LNCaP clone FGC (cell line): ENCODE results near the genes MKS1, TRIM37 and CLTC.

DNA sequence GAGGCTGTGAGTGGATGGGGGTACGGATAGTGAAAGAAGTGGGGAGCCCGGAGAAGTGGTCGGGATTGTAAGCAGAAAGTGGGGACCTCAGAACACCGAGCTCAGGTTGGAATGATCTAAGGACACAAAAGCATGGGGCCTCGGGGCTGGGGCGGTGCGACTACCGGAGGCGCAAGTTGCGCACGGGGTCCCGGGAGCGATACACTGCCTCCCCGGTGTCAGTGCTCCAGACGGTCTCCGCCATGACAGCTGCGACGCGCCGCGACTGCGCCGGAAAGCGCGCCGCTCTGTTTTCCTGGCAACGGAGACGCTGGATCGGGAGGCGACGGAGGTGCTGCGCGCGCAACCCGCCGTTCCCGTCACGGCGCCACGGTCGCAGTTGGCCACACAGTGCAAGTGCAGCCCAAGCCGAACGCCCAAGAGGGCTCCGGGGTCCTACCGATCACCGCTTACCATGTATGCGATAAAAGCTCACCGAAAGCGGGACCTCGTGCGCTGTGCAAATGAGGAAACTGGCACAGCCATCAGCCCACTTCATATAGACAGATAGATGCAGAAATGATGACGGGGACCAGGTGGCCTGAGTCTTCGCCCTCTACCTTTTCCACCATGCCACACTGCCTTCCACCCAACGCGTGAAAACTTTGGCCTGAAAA, at the start of gene MKS1:
TSS of gene MKS1 (minus strand) at position 269 of the 656 bp plus-strand sequence.
- RRBS, 2 experiments = 1% methylated on average over 16 of the region's 55 CpGs

- RRBS, 2 experiments = no CpG with 5 or more reads among the region's 10 CpGs
Measured at GRCh38 chr17:58232538-58233130, 5.8 kb upstream of the LPO start.

DNA sequence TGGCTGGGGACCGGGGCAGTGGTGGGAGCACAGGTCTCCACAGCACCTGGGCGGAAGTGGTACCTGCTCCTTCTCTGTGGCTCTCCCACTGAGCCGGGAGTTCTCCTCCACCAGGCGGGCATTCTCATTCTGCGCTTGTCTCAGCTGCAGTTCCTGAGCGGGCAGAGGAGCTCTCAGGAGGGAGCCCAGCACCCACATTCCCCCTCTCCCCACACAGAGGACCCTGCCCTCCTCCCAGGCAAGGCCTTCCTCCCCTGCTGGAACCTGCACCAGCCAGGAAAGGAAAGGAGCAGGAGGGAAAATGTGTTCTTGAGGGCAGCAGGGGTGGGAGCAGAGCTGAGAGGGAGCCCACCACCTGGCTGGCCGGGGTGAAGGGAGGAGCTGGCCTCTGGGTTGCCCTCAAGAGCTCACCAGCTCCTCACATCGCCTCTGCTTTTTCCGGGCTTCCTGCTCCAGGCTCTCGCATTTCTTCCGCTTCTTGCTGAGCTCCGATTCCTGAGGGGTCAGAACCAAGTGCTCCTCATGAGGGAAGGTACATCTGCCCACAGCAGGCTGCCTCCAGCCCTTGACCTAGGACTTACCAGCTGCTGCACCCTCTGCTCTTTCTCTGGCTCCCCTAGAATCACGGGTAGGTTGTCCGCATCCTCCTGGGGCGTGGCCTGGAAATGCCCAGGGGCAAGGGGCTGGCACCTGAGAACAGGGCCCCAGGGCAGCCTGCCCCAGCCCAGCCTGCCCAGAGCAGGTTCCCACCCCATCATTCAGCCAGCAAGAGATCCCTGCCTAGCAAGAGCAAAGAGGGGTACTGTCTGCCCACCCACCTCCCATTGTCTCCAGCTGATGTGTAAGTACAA, 5.5 kb downstream of the TSPOAP1 start:
- RRBS, 2 experiments = 71% methylated on average over 5 of the region's 15 CpGs

- RRBS, 2 experiments = no CpG with 5 or more reads among the region's 14 CpGs
Measured at GRCh38 chr17:58337902-58338589, 9.5 kb upstream of the TSPOAP1 start.

GRCh38 chr17:58387673-58387935, 29.7 kb downstream of the RNF43 start:
- RRBS, 2 experiments = no CpG with 5 or more reads among the region's 1 CpG

- RRBS, 2 experiments = no CpG with 5 or more reads among the region's 1 CpG
Measured at GRCh38 chr17:58412797-58413349, 4.5 kb downstream of the RNF43 start.

DNA sequence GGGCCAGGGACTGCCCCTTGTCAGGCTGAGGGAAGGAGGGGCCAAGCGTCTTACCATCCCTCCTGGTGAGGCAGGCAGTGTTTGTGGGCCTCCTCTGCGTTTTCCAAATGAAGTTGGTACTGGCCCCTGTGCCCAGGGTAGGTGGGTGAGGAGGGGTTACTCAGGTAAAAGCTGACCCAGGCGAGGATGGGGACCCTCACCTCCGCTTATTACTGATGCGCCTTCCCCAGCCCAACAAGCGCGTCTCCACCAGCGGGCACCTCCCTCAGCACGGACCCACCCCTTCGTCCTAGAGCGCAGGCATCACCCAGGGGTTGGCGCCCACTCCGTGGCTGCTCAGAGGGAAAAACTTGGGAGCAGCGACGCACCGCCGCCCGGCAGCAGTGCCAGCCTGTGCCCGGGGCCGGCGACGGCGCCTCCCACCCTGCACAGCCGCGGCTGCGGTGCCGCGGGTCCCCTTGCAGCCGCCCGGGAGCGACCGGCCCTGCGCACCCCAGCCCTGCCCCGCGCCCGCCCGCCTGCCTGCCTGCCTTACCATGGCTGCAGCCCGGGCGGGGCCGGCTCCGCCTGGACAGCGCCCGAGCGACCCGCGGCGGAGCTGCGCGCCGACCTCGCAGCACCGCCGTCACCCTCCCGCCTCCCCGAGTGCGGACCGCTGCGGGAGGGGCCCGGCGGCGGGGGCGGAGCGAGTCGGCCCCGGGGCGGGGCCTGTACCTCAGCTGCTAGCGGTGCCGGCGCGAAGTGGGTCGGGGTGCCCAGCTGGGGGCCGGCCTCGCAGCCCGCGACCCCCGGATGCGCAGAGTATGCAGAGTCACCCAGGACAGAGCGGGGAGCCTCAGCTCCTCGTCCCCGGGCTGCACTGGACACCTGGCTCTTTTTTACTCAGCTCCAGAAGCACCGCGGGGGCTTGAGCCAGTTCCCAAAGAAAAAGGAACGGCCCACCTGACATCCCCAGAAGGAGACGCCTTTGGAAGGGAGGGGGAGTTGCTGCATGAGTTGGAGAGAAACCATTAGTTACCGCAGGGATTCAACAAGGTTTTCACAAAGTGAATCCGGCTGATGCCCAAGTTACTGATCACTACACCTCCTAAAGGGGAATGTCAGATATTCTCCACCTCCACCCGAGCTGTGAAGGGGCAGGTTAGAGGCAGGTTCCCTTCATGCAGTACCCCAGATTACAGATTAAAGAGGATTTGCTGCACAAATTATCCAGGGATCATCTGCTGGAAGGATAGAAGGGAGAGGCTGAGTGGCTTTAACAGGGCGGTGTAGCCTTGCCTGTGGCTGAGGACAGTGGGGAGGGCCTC, 12.2 kb downstream of the SEPTIN4 start:
- RRBS, 2 experiments = 7% methylated on average over 39 of the region's 88 CpGs

GRCh38 chr17:58756032-58756770, 547 bp downstream of the PPM1E start:
- RRBS, 2 experiments = 1 to 2% methylated on average over 41 to 51 of the region's 89 CpGs

- RRBS, 2 experiments = 2% methylated on average over 13 to 15 of the region's 29 CpGs
Measured at GRCh38 chr17:59106201-59106569, 495 bp downstream of the TRIM37 start.

GRCh38 chr17:59106570-59107735, at the start of gene TRIM37:
Gene TRIM37 (minus strand): TSS chr17:59106880.
- RRBS, 2 experiments = under 1% methylated on average over 15 of the region's 85 CpGs

DNA sequence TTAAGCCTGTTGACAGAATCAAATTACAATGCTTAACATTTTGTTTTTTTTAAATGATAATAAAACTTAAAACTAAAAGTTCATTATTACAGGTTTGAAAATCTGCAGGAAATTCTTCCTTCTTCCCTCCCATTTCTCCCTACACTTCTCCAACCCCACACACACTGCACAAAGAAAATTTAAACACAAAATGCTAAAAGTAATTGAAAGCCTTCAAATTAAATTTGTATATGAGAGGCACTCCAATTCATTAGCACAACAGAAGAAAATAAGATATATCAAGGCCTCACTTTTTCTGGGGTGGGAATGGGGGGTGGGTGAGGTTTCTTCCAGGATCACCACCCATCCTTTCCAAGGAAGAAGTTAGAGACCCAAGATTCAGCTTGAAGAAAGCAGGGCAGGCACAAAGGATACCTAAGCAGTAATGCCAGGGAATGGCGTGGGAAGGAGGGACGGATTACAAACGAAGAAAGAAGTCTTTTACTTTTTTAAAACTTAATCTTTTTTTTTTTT, 1.6 kb downstream of the SKA2 start:
- RRBS, 2 experiments = no CpG with 5 or more reads among the region's 3 CpGs

DNA sequence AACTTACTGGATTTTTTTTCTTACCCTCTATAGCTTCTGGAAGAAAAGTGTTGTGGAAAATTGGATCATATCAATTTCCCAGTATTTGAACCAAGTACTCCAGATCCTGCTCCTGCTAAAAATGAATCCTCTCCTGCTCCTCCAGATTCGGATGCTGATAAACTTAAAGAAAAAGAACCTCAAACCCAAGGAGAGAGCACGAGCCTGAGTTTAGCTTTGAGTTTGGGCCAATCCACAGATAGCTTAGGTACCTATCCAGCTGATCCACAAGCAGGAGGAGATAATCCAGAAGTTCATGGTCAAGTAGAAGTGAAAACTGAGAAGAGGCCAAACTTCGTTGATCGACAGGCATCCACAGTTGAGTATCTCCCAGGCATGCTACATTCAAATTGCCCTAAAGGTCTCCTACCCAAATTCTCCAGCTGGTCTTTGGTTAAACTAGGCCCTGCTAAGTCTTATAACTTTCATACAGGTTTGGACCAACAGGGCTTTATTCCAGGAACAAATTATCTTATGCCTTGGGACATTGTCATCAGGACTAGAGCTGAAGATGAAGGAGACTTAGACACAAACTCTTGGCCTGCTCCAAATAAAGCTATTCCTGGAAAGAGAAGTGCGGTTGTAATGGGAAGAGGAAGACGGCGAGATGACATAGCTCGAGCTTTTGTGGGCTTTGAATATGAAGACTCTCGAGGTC, 3.0 kb downstream of the SMG8 start:
- RRBS, 2 experiments = no CpG with 5 or more reads among the region's 9 CpGs

DNA sequence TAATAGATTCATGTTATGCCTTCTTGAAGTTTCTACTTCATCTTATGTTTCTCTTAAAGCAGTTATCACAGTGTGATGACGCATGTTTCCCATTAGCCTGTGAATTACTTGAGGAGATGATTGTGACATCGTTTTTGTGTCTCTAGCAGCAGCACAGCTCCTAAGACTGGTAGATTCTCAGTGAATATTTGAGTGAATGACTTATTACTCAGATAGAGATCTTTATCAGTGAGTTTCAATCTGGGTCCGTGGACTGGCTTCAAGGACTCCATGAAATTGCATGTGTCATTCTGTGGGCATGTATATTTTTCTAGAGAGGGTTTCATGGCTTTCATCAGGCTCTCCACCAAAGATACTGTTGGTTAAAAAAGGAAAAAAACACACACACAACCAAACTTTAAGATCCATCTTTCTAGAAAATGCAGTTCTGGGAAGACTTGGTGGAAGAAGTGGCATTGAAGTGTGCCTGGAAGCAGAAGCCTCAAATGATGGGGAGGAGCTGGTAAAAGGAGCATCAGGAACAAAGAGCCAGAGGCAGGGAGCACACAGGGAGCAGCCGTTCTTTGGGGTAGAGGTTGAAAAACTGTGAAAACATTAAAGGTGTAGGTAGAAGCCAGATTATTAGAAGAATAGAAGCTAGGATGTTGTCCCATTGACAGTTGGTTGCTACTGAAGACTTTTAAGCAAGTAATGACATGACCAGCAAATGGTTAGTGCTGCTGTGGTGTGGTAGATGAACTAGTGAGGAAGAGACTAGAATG, 30.1 kb downstream of the YPEL2 start:
- RRBS, 2 experiments = no CpG with 5 or more reads among the region's 4 CpGs

DNA sequence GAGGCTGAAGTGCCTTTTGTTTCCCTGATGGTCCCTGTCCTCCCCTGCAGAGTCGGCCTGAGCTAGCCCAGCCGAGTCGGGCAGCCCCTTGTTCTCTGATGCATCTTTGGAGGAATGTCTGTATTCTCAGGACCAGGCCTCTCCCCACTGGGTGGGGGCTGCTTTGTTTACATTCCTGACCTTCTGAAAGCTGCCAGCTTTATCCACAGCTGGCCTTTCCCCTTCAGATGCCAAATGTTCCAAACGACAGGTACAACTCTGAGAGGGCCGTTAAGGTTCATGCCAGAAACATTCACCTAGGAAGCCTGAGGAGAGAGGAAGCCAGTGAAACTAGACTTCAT, 35.0 kb downstream of the YPEL2 start:
- RRBS, 2 experiments = no CpG with 5 or more reads among the region's 5 CpGs

DNA sequence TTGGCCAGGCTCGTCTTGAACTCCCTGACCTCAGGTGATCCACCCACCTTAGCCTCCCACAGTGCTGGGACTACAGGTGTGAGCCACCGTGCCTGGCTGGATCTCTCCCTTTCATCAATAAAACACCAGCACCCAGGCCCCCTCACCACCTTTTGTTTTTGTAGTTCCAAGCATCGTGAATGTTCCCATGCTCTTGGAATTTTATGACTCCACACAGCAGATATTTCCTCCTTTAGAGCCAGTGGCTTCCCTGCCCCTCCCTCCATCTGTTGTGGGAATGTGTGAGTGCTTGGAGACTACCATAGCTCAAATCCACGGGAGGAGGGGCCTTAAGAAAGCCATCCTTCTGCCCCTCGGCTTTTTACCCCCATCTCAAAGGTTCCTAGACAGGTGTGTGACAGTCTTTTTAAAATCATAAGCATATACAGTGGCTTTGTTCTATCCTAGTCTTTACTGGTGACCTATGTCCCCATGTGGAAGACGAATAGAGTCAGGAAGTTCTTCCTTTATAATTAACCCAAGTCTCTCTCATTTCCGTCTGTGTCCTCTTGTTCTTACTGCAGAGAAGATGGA, 47.2 kb downstream of the YPEL2 start:
- RRBS, 2 experiments = no CpG with 5 or more reads among the region's 7 CpGs

GRCh38 chr17:59399155-59399638, 67.7 kb downstream of the YPEL2 start:
- RRBS, 2 experiments = no CpG with 5 or more reads among the region's 5 CpGs

DNA sequence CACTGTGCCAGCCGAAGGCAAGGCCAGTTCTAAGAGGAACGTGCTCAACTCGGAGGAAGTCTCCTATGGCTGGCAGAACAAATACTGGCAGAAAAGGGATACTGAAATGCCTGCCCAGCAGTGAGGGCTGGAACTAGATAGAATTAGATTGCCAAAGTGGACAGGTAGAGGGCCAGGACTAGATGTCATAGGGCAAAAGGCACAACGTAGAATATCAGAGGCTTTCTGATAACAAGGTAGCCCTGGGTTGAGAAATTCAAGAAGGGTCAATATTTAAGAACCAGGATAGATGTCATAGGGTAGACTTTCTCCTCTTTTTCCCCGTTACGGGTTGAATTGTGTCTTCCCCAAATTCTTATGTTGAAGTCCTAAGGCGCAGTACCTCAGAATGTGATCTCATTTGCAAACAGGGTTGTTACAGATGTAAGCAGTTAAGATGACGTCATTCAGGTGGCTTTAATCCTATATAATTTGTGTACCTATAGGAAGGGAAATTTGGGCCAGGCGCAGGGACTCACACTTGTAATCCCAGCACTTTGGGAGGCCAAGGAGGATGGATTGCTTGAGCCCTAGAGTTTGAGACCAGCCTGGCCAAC, 99.6 kb upstream of the DHX40 start:
- RRBS, 2 experiments = no CpG with 5 or more reads among the region's 9 CpGs

GRCh38 chr17:59619382-59620191, at the start of gene CLTC:
Gene CLTC (plus strand): TSS chr17:59619895.
- RRBS, 2 experiments = under 1 to 2% methylated on average over 7 to 22 of the region's 66 CpGs

- RRBS, 2 experiments = no CpG with 5 or more reads among the region's 1 CpG
Measured at GRCh38 chr17:59655822-59656411, 36.2 kb downstream of the CLTC start.

- RRBS, 2 experiments = no CpG with 5 or more reads among the region's 3 CpGs
Measured at GRCh38 chr17:59786002-59786452, 78.6 kb downstream of the VMP1 start.